Pericardium fibroblast (primary cell): ENCODE results near the genes RHPN2 and GPATCH1.

DNA sequence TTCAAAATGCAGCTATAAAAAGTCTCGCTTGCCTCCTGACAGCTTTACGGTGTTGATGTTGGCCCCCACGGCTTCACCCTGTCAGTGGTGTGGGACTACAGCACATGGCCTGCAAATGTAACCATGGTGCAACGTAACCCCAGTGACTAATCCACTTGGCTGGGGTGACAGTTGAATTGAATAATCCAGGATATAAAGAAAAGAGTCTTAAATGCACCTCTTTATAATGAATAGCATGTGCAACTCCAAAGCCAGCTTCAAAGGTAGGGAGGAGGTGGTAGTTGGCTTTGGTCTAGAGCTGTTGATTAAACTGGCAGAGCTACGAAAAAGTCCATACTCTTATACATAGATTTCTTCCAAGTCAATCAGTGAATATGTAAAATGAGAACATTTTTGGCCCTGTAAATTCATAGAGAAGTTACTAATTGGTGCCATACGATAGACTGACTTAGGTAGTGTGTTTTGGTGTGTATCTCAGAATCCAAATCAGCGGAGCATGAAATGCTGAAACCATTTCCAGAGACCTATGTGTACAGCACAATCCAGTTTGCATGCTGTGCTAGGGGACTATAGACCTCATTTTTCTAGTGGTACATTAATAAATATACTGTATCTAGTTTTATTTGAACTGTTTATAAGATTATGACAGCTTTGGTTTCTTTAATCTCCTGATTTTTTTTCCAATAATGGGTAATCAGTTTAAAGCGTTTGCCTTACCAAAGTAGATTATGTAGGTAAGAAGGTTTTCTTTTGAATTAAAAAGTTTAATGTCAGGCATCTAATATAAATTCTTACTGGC, 17.2 kb upstream of the DPY19L3 start:
- RAMPAGE, long total RNA = no peak

GRCh38 chr19:32572533-32572962, 8.4 kb upstream of the PDCD5 start:
- RAMPAGE, long total RNA = no peak

- RAMPAGE, long total RNA = no peak
These were observed 11.9 kb downstream of the CEP89 start for GRCh38 chr19:32959759-32960326.

- RAMPAGE, long total RNA = no peak
These were observed at the start of gene RHPN2 for GRCh38 chr19:33064761-33065594. Gene RHPN2, minus strand, starts transcription at chr19:33064888.

GRCh38 chr19:33080532-33081966, at the start of gene GPATCH1:
Gene GPATCH1, plus strand, starts transcription at chr19:33081181.
- RAMPAGE, long total RNA = start-site peak on the plus strand at chr19:33081170-33081187, 137 and 68 reads in 2 replicates

DNA sequence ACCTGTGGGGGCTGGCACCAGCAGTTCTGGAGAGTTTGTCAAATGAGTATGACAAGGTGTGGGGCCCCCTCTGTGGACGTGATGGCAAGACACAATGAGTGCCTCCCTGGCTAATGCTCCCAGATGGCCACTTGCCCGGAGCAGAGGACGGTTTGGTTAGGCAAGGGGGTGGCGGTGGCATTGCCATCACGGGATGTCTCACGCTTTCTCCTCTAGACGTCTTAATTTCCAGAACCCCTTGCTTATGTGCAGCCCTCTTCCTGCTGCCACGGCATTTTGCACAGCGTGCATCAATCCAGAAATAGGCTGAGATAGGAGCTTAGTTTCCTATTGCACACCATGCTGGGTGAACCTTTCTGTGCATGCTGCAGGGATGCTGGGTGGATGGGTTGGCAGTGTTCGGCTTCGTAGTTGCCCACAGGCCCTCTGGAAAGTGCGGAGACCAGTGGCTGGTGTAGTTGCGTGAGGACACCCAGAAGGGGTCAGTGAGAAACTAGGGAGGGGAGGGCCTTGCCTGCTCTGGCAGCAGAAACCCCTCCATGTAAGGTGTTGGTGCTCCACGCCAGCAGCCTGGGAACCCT, 18.1 kb upstream of the LRP3 start:
- RAMPAGE, long total RNA = no peak

DNA sequence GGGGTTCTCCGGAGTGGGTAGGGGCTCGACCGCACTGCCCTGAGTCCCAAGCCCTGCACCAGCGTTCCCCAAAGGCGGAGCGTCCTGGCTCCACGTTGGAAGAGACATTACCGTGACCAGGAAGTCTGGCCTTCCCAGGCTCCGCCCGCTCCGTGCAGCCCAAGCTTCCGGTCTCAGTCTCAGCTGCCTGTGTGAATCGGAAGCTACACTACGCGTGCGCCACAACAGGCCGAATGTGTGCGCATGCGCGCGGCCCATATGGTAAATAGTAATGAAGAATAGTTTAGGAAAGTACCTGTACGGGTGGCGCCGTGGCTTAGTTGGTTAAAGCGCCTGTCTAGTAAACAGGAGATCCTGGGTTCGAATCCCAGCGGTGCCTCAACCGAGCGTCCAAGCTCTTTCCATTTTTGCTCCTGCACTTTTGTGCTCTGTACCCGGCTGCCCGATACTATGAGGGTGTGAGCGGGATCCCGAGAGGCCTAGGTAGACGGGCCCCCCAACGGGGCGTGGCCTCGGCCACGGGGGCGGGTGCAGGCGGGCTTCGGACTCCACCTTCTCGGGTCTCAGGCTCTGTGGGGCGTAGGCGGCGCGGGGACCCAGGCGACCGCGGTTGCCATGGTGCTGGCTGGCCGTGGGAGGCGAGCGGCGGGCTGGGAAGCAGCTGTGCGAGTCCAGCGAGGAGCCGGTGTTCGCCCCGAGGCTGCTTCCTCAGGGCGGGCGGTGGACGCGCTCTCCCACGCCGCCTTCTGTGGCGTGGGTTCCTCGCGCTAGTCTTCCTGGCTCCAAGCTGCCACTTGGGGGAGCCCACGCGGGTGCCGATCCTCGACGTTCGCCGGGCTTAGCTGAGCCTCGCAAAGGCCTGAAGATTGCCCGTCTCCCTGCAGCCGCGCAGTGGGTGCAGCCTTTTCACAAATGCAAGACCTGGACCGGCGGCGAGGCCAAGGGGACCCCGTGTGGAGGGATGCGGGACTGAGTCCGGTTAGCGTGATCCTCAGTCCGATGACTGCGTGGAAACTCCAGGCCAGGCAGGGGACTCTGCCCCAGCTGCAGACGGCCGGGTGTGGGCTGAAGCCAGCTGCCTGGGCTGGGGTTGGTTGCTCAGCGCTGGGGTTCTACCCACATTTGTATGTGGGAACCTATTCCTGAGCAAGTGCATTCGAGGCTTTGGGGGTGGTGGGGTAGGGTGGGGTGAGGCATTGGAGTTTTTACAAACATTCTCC, 17.0 kb upstream of the LRP3 start:
- RAMPAGE, long total RNA = no peak

DNA sequence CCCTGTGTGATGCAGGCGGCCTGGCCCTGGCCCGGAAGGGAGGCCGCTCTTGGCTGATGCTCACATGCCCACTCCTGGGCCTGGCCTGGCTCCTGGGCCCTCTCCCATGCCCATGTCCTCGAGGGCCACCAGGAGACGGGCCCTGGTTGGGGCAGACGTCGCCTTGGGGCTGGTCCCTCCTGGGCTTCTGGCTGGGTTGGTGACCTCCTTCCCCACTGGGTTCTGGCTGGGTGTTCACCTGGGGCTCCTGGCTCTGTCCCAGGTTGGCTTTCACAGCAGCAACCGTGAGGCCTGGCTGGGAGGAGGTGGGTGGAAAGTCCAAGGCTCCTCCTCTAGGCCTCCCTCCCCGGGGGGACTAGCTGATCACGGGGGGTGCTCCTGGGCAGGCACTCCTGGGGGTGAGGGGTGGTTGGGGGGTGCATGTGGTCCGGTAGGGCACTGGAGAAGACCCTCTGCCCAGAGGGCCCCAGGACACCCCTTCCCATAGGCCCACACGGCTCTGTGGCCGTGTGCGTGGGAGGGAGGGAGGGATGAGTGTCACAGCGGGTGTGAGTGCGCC, 15.5 kb upstream of the SLC7A10 start:
- RAMPAGE, long total RNA = no peak

DNA sequence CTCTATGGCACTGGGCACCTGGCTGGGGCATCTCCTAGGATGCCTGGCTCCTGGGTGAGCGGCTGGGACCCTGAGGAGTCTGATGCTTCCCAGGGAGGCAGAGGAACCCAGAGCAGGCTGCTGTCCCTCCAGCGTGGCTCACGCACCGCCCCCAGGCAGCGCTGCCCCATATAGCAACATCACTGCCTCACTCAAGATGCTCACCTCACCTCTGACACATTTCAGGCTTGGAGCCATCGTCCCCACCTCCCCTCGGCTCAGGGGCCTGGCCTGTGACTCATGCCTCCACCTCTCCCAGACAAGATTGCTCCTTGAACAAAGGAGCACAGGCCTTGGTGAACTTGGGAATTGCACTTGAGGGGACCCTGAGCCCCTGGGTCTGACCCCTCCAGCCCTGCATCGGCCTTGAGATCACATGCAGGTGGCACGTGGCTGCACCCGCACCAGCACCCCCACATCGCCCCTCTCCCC, 11.4 kb downstream of the CEBPA start:
- RAMPAGE, long total RNA = no peak

DNA sequence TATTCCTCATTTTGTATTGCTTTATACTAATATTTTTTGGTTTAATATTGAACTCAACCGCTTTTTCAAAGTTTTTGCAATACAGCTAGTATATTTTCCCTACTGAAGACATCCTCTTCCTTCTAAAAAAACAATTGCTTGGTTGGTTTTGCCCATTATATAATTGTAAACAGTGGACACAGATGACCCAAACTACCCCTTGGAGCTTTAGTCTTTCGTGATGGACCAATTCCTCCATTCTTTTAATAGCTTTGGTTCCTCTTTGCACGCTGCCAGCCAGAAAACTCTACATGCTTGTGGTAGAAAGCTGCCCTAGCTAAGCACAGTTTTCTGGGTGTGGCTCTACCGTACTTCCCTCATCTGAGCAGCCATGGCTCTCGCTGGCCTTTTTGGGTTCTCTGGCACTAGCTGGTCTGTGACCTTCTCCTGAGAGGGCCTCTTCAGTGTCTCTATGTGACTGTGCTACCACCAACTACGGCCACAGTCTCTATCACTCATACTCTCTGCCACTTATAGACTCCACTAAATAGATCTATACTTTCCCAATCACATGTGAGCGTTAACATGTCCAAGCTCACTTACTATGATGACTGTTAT, 29.9 kb upstream of the CEBPA start:
- RAMPAGE, long total RNA = no peak

- RAMPAGE, long total RNA = no peak
These were observed 49.4 kb downstream of the CEBPG start for GRCh38 chr19:33422895-33423274.

GRCh38 chr19:33520617-33521200, 882 bp downstream of the PEPD start:
- RAMPAGE, long total RNA = no peak

- RAMPAGE, long total RNA = no peak
These were observed 24.2 kb downstream of the KCTD15 start for GRCh38 chr19:33820925-33821156.

GRCh38 chr19:33883843-33884807, 87.5 kb downstream of the KCTD15 start:
- RAMPAGE, long total RNA = no peak

DNA sequence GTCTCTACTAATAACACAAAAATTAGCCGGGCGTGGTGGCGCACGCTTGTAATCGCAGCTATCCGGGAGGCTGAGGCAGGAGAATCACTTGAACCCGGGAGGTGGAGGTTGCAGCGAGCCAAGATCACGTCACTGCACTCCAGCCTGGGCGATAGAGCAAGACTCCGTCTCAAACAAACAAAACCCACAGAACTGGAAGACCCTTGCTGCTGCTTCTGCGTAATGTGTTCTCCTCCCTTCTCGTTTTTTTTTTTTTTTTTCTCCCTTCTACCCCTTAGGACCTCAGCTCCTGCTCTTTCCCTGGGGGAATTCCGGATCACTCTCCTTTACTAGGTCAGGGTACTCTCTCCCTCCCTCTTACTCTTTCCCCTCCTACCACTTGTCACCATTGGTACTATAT, 609 bp upstream of the GARRE1 start:
- RAMPAGE, long total RNA = no peak

- RAMPAGE, long total RNA = no peak
These were observed 10.9 kb downstream of the GARRE1 start for GRCh38 chr19:34265148-34265856.

DNA sequence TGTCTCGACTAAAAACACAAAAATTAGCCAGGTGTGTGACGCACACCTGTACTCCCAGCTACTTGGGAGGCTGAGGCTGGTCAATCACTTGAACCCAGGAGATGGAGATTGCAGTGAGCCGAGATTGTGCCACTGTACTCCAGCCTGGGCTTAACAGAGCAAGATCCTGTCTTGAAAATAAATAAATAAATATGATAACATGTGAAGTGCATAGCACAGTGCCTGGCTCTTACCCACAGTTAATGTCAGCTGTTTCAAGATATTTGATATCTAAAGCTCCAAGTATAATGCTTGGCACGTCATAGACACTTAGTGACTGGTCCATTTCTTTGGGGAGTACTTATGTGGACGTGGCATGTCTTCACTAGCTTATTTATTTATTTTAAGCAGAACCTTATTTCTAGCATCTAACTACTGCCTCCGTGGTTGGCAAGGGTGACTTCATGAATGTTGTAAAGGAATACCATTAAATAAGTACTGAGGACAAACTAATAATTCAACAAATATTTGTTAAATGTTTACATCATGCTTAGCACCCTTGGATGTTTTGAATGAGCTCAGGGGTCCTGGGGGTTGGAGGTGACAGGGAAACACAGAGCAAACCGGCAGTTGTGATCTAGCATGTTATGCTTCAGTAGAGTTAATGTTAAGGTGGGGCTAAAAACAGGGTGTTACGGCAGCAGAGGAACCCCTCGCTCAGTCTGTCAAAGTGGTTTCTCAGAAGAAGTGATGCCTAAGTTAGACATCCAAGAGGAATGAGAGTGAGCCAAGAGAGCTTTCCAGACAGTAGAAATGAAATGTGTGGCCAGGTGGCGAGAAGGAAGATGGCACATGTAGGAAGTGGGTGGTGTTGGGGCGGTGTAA, 18.9 kb downstream of the GARRE1 start:
- RAMPAGE, long total RNA = no peak

GRCh38 chr19:34299121-34299587, 44.8 kb downstream of the GARRE1 start:
- RAMPAGE, long total RNA = no peak

DNA sequence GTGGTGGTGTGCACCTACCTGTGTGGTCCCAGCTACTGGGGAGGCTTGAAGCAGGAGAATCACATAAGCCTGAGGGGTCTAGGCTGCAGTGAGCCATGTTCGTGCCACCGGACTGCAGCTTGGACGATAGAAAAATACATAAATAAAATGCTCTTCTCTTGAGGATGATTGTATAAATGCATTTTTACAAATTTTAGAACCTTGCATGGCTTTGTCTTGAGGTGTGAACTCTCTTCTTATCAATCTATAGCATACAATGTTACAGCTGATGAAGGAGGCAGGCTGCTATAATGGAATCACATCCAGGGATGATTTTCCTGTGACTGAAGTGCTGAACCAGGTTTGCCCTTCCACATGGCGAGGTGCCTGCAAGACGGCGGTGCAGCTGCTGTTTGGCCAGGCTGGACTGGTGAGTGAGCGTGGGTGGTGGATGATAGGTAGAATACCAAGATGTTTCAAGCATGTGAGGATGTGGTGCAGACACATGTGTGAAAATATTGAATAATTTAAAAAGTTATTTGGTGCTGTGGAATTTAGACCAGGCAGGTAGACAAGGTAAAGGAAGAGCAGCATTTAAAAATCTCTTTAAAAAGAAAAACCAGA, 35.0 kb upstream of the GPI start:
- RAMPAGE, long total RNA = no peak

DNA sequence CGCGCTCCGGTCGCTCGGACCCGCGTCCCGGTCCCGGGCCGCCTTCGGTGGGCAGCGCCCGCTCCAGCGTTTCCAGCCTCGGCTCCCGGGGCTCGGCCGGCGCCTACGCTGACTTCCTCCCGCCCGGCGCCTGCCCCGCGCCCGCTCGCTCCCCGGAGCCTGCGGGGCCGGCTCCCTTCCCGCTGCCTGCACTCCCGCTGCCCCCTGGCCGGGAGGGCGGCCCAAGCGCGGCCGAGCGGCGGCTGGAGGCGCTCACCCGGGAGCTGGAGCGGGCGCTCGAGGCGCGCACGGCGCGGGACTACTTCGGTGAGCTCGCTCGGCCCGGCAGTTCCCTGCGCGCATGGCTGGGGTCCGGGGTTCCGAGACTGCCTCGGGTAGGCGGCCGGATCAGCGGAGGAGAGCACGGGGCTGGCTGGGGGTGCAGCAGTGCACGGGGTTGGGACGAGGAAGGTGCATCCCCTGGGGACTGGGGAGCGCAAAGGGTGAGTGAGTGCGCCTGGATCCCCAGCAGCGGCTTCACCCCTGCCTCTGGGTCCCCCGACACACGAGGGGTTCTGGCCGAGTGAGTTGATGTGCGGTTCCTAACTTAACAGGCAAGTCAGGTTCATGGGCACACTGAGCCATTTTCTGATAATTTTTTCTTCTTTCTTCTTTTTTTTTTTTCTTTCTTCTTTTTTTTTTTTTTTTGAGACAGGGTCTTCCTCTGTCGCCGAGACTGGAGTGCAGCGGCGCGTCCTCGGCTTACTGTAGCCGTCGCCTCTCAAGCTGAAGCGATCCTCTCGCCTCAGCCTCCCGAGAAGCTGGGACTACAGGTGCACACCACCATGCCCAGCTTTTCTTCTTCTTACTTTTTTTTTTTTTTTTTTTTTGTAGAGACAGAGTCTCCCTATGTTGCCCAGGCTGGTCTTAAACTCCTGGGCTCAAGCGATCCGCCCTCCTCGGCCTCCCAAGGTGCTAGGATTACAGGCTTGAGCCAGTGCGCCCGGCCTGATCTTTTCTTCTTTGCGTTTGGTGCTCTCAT, 1.1 kb downstream of the WTIP start:
- RAMPAGE, long total RNA = no peak